Cardiac fibroblast (primary cell): Measurements from ENCODE around the gene HEYL.

- RRBS = no CpG with 5 or more reads among the region's 5 CpGs
Measured at GRCh38 chr1:39130055-39130861, 74.2 kb upstream of the MACF1 start.

DNA sequence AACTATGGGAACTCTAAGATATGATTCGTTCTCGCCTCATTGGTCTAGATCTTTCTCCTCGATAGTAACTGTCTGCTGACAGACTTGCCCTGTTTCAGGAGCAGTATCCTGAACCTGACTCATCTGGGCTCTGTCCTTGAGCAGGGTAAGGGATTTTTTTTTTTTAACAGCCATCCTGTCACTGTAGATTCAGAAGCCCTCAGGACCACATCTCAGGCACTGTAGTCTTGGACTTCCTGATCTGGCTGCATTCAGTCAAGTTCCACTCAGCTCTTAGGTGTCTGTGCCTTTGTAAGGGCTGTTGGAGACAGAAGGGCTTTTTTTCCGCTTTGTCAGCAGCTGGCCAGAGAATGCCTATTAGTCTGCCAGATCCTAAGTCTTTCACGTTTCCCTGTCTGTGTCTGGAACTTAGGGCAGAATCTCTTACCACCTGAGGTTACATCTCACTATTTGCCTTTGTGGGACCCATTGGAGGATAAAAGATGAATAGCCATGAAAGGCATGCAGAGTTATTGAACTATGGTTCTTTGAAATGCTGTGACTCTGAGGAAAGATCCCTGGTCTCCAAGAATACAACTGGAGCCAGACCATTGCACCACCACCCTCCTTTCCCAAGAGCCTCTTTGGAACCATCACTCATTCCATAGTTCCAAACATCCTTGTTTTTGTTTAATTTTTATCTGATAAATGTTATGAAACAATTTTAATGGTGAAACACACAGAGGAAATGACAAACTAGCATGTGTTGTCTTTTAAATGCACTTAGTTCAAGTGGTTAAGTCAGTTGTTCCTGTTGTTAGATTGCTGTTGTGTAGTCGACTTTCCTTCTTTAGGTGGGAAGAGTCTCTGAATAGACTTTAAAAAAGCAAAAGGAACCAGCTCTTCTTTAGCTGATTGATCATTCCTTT lies 49.7 kb upstream of the MACF1 start:
- RRBS = no CpG with 5 or more reads among the region's 6 CpGs

GRCh38 chr1:39167668-39168296 lies 36.7 kb upstream of the MACF1 start:
- RRBS = no CpG with 5 or more reads among the region's 5 CpGs

DNA sequence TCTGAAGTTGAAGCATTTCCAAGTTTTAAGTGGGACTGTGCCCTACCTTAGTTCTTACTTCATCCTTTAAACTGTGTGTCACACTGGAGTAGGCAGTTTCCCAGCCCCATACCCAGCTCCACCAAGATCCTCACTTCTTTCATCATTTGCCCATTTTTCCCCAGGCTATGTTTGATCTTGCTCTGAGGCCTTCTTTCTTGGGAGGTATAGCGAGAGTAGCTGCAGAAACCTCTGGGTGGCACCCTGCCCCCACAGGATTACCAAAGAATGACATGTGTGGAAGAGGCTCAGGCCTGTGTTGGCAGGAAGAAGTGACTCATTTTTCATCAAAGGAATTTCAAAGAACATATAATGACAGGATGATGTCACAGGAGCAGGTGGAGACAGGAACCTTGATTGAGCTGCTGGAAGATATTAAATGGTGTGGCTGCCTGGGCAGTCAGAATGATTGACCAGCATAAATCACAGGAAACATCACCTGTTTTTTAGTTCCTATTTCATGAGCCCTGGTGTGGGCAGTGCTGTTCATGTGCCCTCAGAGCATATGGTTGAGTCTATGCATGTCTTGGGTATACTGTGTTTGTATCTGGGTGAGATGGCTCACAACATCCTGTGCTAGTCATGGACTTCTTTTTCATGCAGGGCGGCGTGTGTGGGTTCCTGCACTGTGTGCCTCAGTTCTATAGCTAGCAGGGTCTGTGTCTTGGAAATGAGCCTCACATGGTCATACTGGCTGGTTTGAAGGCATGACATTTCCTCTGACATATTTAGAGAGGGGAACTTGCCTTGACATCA lies 20.7 kb upstream of the MACF1 start:
- RRBS = no CpG with 5 or more reads among the region's 3 CpGs

DNA sequence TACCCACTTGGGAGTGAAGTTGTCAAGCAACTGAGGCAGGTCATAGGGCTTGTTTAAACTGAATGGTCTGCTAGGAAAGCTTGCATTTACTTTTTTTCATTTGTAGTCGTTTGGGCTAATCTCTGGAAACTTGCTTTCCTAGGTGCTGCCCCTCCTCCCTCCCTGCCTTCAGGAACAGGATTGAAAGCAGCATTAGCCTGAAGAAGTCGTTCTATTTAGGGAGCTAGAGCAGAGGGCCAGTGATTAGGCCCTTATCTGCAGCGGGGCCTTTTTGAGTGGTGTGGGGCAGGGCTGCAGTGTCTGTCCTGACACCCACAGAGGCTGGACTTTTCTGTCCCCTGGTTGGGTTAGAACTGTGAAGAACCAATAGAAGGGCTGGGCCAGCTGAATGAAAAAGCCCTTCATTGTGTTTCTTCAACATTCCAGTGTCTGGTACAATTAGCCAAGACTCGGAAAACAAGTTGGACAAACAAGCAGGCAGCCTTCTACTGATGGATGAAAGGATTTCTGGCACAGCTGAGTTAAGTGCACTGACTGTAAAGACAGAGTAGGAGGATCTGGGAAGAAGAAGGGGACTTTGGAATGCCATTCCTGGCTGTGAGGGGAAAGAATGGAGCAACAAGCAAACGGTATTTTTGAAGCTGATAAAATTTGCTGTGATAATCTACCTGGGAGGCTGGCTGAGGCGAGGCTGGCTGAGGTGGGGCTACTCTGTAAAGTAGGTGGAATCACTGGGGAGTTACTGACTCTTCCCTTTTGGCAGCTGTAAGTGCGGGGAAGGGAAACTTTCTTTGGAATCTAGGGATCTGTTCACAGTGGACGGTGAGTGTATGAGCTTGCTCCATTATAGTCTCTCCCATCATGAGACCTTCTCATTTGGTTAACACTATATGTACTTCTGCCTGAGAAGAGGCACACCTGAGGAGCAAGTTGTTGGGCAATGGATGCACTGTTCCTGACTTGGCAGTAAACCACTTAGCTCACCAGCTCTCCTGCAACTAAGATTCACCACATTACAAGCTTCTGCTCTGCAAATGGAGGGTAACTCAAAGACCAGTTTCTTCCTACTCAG lies 9.8 kb downstream of the MACF1 start:
- RRBS = no CpG with 5 or more reads among the region's 8 CpGs

DNA sequence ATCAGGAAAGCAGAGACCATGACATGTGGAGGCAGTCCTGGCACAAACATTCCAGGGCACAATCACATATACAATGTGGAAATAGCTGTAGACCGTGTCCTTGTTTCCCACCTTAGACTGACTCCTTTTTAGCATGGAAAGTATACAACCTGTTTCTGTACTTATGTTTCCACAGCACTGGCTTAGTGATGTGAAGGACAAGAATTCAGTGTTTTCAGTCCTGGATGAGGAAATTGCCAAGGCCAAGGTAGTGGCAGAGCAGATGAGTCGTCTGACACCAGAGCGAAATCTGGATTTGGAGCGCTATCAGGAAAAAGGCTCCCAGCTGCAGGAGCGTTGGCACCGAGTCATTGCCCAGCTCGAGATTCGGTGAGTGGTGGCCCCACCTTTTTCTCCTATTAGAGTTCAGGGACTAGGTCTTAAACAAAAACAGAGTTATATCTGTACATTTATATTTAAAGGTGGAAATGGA lies 112.6 kb downstream of the MACF1 start:
- RRBS = no CpG with 5 or more reads among the region's 8 CpGs

GRCh38 chr1:39335549-39336680 lies 131.4 kb downstream of the MACF1 start:
- RRBS = no CpG with 5 or more reads among the region's 2 CpGs

DNA sequence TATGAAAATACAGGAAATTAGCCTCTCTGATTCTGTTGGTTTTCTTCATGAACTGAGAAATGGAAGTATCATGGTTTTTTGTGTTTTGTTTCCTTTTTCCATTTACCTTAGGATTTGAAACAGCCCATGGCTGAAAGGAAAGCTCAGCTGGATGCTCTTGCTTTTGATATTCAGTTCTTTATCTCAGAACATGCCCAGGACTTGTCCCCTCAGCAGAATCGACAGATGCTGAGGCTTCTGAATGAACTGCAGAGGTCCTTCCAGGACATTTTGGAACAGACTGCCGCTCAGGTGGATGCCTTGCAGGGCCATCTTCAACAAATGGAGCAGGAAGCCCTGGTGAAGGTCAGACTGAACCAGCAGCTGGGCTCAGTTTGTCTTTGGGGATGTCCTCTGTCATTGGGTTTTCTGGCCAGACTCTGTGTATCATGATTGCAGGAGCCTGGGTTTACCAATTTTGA lies 142.4 kb downstream of the MACF1 start:
- RRBS = no CpG with 5 or more reads among the region's 2 CpGs

DNA sequence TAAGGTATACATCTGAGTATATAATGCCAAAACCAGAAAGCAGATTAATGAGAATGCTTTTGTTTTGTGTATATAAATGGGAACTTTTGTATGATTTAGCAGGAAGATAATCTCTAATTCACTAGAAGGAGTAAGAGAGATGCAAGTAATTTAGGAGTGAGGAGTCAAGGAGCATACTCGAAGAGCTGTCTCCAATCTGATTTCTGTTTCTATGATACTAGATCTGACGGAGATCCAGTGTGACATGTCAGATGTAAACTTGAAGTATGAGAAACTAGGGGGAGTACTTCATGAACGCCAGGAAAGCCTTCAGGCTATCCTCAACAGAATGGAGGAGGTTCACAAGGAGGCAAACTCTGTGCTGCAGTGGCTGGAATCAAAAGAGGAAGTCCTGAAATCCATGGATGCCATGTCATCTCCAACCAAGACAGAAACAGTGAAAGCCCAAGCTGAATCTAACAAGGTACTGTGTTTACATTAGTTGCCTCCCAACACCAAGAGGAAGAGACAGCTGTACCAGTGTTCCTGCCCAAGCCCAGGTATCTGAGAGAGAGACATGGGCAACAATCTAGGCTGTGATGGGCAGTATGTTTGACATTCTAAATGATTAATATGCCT lies 112.3 kb upstream of the BMP8A start:
- RRBS = no CpG with 5 or more reads among the region's 3 CpGs

GRCh38 chr1:39395357-39395923 lies 96.0 kb upstream of the BMP8A start:
- RRBS = no CpG with 5 or more reads among the region's 1 CpG

- RRBS = no CpG with 5 or more reads among the region's 5 CpGs
Measured at GRCh38 chr1:39404917-39405958, 86.2 kb upstream of the BMP8A start.

- RRBS = no CpG with 5 or more reads among the region's 2 CpGs
Measured at GRCh38 chr1:39439048-39439682, 52.3 kb upstream of the BMP8A start.

DNA sequence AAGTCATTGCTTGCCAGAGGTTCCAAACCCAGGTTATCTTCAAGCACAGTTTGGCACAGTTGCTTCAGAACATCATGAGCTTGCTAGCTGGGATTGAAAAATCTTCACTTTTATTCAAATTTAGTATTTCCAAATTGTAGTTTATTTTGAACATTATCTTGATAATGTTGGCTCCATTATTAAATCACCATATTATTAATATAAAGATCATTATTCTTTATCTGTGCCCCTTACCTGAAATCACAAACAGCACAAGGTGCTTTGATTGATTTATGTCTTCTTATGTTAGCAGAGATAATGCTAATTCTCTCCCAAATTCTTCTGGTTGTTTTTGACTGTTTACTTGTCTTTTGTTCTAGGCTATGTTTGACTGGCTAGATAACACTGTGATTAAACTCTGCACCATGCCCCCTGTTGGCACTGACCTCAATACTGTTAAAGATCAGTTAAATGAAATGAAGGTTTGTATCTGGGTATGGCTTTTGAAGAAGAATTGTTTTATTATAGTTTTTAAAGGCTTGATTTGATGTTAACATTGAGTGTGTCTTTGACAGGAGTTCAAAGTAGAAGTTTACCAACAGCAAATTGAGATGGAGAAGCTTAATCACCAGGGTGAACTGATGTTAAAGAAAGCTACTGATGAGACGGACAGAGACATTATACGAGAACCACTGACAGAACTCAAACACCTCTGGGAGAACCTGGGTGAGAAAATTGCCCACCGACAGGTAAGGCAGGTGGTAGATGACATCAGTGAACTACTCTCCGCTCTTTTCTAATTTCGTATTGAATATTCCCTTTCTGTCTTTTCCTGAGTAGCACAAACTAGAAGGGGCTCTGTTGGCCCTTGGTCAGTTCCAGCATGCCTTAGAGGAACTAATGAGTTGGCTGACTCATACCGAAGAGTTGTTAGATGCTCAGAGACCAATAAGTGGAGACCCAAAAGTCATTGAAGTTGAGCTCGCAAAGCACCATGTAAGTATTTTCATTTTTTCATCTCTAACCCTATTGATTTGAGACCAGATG lies 49.5 kb upstream of the BMP8A start:
- RRBS = no CpG with 5 or more reads among the region's 7 CpGs

- RRBS = no CpG with 5 or more reads among the region's 13 CpGs
Measured at GRCh38 chr1:39540273-39541160, 36.1 kb downstream of the PABPC4 start.

- RRBS = under 1% methylated on average over 21 of the region's 76 CpGs
Measured at GRCh38 chr1:39639485-39640457, at the start of gene HEYL. Gene HEYL, minus strand, starts transcription at chr1:39639643.

DNA sequence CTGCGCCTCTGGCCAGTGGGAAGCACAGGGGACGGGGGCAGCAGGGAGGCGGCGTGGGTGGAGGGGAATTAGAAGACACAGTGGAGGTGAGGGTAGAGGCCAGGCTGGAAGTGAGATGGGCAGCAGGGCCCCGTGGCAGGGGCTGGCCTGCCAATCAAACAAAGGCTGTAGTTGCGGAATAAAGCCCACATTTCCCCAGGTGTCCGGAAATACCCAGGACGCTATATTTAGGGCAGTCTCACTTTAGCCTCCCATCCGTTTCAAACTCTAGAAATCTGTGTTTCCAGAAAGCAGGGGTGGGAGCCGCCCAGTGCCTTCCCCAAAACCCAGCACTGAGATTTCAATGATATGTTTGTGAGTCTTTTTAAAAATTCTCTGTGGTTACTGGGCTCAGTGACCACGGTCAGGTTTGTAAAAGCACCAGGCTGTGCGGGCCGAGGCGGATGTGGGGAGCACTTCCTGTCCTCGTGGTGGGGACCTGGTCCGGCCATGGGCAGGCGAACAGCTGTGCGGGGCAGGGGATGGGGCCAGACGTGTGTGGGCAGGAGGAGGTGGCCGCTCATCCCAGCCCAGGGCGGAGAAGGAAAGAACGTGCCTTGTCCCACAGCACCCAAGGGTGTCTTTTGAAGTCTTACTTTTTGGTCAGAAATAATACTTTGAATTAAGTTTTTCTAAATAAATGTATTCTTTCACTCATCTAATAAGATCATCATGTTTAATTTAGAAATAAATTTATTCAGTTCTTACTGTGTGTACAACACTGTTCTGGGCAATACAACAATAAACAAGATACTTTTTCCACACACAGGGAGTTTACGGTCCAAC lies 5.1 kb upstream of the OXCT2 start:
- RRBS = no CpG with 5 or more reads among the region's 23 CpGs

DNA sequence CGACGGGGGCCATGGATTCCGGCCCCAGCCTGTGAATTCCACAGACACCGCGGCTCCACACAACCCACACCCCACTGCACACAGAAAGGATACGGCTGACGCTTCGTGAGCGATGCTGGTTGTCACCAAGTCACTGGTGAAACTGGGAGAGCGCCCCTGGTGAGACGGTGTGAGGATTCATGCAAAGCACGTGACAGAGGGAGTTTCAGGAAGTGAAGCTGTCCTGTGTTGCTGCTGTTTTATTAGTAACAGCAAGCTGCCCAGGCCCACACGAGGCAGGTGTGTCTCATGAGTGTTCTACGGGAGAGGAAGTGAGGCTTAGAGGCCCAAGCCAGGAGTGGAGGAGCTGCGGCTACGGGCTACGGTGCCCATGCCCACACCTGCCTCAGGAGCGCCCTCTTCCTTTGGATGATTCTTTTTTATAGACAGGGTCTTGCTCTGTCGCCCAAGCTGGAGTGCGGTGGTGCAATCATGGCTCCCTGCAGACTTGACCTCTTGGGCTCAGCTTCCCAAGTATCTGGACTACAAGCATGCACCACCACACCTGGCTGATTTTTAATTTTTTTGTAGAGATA lies 28.7 kb upstream of the BMP8B start:
- RRBS = no CpG with 5 or more reads among the region's 20 CpGs

GRCh38 chr1:39882474-39883392 lies 571 bp downstream of the TRIT1 start:
- RRBS = under 1% methylated on average over 6 of the region's 33 CpGs